ENCODE data around the gene RET.

GRCh38 chr10:42654489-42654927, 16.1 kb upstream of the ZNF33B start:
- PRO-cap, 3 experiments: no peak in any of the 3 experiments

DNA sequence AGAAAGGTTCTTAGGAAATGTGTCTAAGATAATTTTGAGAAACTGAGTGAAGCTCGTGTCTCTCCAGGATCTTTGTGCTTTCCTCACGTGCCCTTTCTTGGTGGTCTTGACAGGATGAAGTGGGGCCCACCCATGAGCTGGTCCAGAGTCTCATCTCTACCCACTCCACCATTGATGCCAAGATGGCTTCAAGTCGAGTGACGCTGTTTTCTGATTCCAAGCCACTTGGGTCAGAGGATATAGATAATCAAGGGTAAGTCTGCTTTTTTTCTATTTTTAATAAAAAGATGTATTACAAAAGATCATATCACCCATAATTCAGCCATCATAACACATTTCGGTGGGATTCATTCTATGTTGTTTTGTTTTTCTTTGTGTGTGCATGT, 11.1 kb downstream of the BMS1 start:
- PRO-cap, 3 experiments: no peak in any of the 3 experiments

DNA sequence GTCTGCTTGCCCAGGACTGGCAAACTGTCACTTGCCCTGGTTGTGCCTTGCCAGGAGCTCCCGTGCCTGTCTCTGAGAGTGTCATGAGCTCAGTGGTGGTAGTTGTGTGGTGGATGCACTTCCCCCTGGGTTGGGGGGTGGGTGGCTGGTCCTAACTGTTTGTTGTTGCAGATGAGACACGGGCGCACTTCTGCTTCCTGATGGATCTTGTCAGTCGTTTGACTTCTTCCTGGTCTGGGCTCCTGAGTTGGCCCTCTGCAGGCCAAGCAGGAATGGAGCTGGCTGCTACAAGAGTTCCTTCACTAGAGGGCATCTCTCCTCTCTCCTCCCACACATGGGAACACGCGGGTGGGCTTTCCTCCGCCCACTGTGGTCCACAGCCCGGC, 81.9 kb downstream of the BMS1 start:
- PRO-cap, 3 experiments: peak in 2 of 3 experiments; most common minus-strand start position 220 of the sequence (in 2)

DNA sequence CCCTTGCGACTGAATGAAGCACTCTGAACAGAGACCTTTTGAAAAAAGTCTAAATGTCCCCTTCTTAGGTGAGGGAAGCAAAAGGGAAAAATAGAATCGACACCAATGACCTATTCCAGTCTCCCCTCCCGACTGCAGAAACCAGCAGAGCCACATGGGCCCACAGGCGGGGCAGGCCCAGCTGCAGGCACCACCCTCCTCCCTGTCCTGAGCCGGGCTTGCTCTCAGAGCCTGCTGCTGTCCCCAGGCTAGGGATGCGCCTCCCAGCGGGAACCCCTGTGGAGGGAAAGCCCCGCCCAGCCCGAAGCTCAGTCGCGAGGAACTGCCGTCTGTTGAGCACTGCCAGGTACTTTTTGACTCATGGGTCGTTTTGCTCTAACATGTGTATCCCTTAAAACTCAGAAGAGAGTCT, 124.6 kb upstream of the RET start:
- PRO-cap, 3 experiments: peak in 1 of 3 experiments; most common plus-strand start position 311 of the sequence (in 1); most common minus-strand start position 209 of the sequence (in 1)

GRCh38 chr10:42960959-42961241, 116.0 kb upstream of the RET start:
- PRO-cap, 3 experiments: no peak in any of the 3 experiments

DNA sequence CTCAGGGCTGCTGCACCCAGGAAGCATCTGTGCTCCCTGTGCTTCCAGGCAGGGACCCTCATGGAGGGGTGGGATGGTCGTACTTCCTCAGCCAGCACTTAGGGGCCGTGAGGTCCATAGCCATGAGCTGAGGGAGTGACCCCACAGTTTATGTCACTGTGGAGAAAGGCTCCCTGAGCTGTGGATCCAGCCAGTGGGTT, 78.5 kb upstream of the RET start:
- PRO-cap, 3 experiments: peak in 3 of 3 experiments; most common minus-strand start position 56 of the sequence (in 3)

- PRO-cap, 3 experiments: peak in 3 of 3 experiments; most common plus-strand start chr10:43026535 (in 1); most common minus-strand start chr10:43026380 (in 3)
Observed at GRCh38 chr10:43026205-43027314, 50.3 kb upstream of the RET start.

GRCh38 chr10:43039586-43039985, 37.3 kb upstream of the RET start:
- PRO-cap, 3 experiments: no peak in any of the 3 experiments

GRCh38 chr10:43076831-43077698, at the start of gene RET:
Gene RET, plus strand, starts transcription at chr10:43077069.
- PRO-cap, 3 experiments: peak in 3 of 3 experiments; most common plus-strand start chr10:43077069 (in 3); most common minus-strand start chr10:43076911 (in 2)

GRCh38 chr10:43101120-43101563, 24.3 kb downstream of the RET start:
- PRO-cap, 3 experiments: no peak in any of the 3 experiments

GRCh38 chr10:43105180-43105864, 28.5 kb downstream of the RET start:
- PRO-cap, 3 experiments: no peak in any of the 3 experiments

GRCh38 chr10:43127537-43127823, 10.8 kb upstream of the CSGALNACT2 start:
- PRO-cap, 3 experiments: no peak in any of the 3 experiments

GRCh38 chr10:43169920-43170893, 32.0 kb downstream of the CSGALNACT2 start:
- PRO-cap, 3 experiments: no peak in any of the 3 experiments

DNA sequence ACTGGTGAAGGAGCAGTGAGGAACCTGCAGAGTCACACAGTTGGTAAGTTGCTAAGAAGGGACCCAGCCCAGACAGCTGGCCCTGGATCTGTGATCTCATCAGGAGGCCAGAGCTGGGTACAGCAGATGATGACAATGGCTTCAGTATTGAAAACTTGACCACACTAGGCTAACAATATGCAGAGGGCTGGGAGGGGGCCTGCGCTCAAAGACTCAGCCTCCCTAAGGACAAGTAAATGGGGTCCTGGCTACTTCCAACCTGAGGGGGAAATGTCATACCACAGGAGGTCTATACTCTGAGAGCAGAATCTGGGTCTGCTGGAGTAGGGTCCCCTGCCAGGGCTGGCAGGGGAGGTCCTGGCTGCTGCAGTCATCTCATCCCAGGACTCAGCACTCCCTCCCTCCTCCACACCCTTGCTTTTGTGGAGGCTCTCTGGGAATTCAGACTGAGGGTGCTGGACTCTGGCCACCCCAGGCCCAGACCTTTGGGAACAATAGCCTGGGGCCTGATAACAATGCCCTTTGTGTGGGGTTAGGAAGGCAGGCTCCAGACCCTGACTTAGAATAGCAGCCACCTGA, 1.4 kb downstream of the FXYD4 start:
- PRO-cap, 3 experiments: no peak in any of the 3 experiments

DNA sequence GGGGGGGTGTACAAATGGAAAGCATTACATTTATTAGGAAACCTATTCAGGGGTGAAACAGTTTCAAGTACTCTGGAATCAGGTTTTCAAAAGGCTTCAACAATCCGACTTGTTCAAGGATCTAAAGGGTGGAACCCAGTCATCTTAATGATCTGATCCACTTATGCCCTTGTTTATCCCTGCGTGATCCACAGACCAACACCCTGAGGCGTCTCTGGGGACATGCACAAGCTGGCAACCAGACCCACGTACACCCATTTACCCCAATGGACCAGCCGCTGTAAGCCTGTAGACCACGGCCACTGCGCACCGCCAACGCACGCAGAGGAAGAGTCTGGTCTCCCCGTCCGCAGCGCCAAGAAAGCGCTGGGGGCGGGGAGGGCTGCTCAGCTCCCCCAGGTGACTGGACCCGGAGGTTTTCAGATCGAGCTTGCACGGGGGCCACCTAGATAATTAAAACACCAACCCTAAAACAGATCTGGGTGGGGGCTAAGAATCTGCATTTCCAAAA, 13.3 kb downstream of the HNRNPF start:
- PRO-cap, 3 experiments: peak in 1 of 3 experiments; most common minus-strand start position 332 of the sequence (in 1)

DNA sequence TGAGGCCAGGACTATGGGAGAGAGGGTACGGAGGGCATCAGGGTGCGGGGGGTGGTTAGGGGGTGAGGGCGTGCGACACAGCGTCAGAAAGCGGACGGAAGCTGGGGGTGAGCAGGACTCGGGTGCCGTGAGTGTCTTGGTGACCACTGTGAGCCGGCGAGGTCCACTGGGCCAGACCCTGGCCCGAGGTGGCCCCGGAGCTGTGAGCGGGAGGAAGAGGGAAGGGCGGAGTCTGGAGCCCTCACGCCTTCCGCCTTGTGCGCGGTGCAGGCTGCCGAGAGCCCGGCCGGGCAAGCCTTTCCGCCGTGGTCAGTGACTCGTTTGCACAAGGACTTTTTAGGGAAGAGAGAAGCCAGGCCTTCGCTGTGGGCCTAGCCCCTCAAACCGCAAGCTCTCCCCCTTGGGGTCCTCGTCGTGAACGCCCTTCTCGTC, 40.9 kb upstream of the ZNF32 start:
- PRO-cap, 3 experiments: peak in 1 of 3 experiments; most common plus-strand start position 258 of the sequence (in 1); most common minus-strand start position 234 of the sequence (in 1)

DNA sequence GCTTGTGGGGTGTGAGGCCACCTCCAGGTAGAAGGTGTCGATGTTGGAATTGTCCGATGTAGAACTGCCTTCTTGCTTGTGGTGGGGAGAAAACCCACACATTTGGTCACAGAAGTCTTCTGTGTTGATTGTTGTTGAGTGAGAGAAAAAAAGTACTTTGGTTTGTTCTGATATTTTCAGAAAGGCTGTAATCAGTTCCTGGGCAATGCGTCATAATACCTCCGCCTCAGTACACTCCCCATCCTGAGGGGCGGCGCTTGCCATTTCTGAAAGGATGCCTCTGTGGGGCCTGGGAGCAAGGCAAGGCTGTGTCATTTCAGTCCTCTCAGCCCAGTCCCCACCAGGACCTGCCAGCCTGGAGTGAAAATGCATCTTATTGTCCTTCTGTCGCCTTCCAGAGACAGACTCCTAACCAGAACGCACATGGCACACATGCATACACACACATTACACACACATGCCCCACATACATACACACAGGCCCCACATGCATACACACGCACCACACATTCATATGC, 90.2 kb downstream of the CXCL12 start:
- PRO-cap, 3 experiments: no peak in any of the 3 experiments

DNA sequence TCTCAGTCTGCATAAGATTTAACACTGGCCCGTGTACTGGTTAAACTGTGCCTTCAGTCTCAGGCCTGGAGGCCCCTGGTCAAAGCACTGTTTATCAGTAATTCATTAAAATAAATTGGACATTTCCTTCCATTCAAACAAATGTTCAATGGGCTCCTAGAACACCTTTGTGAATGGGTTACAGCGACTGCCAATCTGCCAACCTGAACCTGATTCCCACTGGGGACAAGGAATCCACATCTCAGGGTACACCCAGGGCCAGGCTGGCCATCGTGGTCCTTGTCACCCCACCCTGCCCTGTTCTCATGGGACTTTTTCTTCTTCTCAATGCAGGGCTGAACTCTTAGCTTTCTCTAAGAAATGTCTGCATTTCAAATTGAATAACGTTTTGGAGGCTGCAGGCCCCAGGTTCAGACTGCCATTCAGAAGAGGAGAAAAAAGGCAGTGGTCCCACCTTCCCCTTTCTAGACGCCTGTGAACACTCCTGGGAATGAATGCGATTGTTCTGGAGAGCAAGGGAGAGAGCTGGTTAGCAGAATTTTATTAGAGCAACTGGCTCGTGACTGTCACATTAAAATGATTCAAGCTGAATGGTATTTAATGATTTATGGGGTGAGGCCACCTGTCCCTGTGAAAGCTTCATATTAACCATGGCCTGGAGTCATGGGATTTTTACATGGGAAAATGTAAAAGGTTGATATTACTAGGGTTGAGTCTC, 8.7 kb downstream of the CXCL12 start:
- PRO-cap, 3 experiments: no peak in any of the 3 experiments

DNA sequence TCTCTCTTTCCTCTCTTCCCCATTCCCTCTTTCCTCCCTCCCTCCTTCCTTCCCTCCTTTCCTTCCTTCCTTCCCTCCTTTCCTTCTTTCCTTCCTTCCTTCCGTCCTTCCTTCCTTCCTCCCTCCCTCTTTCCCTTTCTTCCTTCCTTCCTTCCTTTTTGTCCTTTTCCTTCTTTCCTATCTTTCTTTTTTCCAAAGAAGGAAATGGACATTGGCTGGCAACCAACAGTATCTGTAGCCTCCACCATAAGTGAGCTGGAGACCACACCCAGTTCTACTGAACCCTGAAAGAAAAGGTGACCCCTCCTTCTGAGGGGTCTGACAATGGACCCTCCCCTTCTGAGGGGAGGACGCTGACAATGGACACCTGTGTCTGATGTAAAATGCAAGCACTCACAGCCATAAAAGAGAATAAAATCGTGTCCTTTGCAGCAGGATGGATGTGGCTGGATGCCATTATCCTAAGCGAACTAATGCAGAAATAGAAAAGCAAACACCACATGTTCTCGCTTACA, 2.1 kb upstream of the RASSF4 start:
- PRO-cap, 3 experiments: no peak in any of the 3 experiments

GRCh38 chr10:44963038-44963828, 3.6 kb downstream of the RASSF4 start:
- PRO-cap, 3 experiments: no peak in any of the 3 experiments

All from Metastatic Breast Carcinoma in the Ovary (tissue), 3 donors.